BJ (cell line): Measurements from ENCODE around the gene GTF3C1.

DNA sequence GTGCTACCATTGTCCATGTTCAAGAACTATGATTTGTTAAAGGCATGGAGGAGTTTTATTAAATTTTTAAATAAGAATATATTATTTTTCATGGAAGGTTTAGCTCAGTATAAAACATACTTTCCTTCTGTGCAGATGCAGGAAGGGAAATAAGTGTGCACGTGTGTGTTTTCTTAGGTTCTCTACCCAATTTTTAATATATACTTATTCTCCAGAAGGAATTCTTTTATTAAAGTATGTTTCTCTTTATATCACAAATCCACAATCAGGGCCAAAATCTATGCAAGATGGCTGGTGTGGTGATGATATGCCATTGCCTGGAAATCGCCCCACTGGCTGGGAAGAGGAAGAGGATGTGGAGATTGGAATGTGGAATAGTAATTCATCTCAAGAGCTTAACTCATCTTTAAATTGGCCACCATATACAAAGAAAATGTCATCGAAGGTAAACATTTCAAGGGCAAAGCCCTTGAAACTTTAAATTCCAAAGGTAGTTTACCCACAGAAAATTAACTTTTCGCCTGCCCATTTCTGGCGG is 51.4 kb upstream of the SLC5A11 start:
- CAGE, long polyA plus RNA, result no peak
- RRBS, result no CpG with 5 or more reads among the region's 5 CpGs

GRCh38 chr16:24947198-24947852 is 67.8 kb downstream of the ARHGAP17 start:
- CAGE, long polyA plus RNA, result no peak
- RRBS, result no CpG with 5 or more reads among the region's 2 CpGs

- CAGE, long polyA plus RNA, result no peak
- RRBS, result no CpG with 5 or more reads among the region's 8 CpGs
Measured at GRCh38 chr16:24977566-24978355, 37.4 kb downstream of the ARHGAP17 start.

DNA sequence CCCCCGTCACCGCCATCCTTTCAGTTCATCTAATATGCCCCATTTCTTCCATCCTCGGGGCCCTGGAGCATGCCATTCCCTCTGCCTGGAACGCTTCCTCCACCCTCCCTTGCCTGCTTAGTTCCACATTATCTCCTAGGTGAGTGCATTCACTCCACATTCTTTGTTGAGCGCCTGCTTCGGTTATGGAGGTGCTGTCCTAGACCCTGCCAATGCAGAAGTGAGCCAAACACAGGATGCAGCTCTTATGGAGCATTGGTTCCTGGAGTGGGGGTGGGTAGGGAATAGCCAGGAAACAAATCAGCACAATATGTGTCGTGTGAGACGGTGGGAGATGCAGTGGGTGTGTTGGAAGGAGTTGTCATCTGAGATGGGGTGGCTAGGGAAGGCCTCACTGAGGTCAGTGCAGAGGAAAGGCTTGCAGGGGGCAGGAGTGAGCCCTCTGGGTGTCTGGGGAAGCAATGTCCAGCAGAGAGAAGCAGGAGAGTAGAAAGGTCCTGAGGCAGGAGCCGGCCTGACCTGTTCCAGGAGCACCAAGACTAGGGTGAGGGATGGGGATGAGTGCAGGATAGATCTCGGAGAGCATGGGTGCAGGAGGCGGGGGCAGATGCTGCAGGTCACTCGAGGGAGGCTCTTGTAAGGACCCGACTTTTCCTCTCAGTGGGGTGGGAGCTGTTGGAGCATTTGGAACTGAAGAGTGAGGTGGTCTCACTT is 6.9 kb downstream of the LCMT1 start:
- CAGE, long polyA plus RNA, result no peak
- RRBS, result no CpG with 5 or more reads among the region's 13 CpGs

GRCh38 chr16:25177797-25177987 is 39.1 kb upstream of the AQP8 start:
- CAGE, long polyA plus RNA, result no peak
- RRBS, result no CpG with 5 or more reads among the region's 3 CpGs

DNA sequence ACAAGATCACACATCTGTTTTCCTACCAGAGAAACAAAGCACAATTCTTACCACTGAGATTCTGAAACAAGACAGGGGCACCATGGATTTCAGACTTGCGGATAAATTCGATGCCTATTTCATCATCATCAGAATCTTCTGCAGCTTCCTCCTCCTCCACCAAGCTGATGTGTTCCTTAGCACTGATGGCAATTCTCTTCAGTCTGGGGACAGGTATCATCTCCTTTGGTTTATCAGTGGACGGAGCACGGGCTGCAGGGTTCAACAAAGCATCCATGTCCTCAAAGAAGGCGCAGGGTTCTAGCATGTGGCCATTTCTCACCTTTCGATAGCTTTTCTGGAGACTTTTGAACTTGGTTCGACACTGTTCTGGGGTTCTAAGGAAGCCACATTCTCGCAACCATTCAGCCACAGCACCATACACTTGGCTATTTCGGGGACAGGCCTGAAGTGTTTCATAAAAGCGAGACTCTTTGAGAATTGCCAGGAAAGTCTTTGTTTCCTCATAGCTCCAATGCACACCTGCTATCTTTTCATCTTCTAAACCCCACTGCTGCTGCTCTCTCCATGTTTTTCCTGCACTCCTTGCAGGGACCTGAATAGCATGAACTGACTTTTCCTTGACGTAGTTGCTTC is 10.9 kb downstream of the ZKSCAN2 start:
- CAGE, long polyA plus RNA, result no peak
- RRBS, result no CpG with 5 or more reads among the region's 11 CpGs

GRCh38 chr16:25564212-25564564 is 127.6 kb upstream of the HS3ST4 start:
- CAGE, long polyA plus RNA, result no peak
- RRBS, result no CpG with 5 or more reads among the region's 1 CpG

- CAGE, long polyA plus RNA, result no peak
- RRBS, result no CpG with 5 or more reads among the region's 7 CpGs
Measured at GRCh38 chr16:27169480-27170154, 33.7 kb upstream of the KDM8 start.

GRCh38 chr16:27216918-27217796 is 13.8 kb downstream of the KDM8 start:
- CAGE, long polyA plus RNA, result no peak
- RRBS, result no CpG with 5 or more reads among the region's 17 CpGs

GRCh38 chr16:27219246-27219782 is 16.0 kb downstream of the KDM8 start:
- CAGE, long polyA plus RNA, result no peak
- RRBS, result no CpG with 5 or more reads among the region's 13 CpGs

- CAGE, long polyA plus RNA, result no peak
- RRBS, result no CpG with 5 or more reads among the region's 17 CpGs
Measured at GRCh38 chr16:27317932-27318797, 4.4 kb downstream of the IL4R start.

DNA sequence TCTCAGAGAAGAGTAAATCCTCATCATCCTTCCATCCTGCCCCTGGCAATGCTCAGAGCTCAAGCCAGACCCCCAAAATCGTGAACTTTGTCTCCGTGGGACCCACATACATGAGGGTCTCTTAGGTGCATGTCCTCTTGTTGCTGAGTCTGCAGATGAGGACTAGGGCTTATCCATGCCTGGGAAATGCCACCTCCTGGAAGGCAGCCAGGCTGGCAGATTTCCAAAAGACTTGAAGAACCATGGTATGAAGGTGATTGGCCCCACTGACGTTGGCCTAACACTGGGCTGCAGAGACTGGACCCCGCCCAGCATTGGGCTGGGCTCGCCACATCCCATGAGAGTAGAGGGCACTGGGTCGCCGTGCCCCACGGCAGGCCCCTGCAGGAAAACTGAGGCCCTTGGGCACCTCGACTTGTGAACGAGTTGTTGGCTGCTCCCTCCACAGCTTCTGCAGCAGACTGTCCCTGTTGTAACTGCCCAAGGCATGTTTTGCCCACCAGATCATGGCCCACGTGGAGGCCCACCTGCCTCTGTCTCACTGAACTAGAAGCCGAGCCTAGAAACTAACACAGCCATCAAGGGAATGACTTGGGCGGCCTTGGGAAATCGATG is 38.2 kb upstream of the IL21R start:
- CAGE, long polyA plus RNA, result no peak
- RRBS, result no CpG with 5 or more reads among the region's 14 CpGs

GRCh38 chr16:27517950-27518601 is 31.6 kb downstream of the GTF3C1 start:
- CAGE, long polyA plus RNA, result no peak
- RRBS, result no CpG with 5 or more reads among the region's 9 CpGs

DNA sequence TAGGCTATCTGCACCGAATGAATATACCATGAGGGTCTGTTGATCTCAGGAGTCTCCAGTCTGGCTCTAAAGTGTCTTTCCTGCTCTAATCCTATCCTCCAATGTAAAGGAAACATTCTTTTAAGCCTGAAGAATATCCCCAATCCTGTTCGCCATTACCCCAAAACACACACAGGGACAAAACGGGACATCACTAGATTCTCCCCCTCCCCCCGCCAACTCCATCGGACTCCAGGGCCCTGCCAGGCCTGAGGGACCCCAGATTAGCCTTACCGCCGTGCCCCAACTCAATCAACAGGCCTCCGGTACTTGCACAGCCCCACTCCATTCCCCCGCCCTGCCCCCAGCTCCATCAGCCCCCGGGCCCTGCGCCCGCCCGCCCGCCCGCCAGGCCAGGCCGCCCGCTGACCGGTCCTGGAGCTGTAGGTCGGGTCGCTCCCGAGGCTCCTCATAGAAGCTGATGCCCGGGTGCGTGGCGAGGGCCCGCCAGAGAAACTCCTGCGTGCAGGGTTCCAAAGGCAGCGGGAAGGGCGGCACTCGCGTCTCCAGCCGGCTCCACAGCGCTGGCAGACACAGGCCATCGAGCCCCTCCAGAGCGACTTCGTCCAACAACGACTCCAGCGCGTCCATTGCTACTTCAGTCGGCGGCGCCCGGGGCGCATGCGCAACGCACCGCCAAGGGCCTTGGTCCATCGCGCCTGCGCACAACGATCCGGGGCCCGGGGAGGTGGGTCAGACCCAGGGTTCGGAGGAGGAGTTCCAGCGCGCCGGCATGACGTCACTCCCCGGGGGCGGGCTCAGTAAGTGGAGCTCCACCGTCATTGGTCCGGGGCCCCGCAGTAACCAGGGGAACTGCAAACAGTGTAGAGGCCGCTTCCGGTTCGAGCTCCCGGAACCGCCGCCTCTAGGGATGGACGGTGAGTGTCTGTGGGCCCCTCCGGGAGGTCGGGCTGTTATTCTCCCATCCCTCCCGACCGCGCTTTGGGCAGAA is at the start of gene GTF3C1:
Gene GTF3C1 (minus strand): TSS at position 653 of the 991 bp plus-strand sequence.
- CAGE, long polyA plus RNA, result start-site peak on the minus strand centred at position 640 of the sequence, 14 bp wide, 231 and 310 reads in 2 replicates
- RRBS, result 1% methylated on average over 52 of the region's 74 CpGs

DNA sequence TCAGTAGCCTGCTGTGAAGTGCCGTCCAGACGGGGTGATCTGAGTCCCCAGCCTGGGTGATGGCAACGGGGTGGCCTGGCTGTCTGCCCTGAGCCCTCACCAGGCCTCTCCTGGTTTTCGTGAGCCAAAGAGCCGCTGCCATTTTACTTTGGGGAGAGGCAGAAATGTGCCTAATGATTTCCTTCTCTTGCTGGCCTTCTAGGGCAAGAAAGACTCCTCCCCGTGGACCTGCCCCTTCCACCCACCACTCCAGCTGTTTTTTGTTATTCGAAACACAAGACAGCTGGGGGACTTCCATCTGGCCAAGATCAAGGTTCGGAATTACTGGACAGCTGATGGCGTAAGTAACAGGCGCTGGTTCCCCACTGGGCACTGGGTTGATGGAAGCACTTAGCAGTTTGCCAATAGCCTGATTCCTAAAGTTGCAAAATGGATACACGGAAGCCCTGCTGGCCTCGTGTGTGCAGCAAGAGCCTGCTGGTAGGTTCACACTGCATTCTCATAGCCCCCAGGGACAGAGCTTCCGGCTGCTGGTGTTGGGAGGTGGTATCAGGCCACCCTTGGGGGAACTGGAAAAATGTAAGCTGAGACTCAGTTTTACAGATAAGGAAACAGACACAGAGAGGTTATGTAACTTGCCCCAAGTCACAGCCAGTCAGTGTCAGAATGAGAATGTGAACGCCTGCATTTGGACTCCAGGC is 171.6 kb downstream of the KATNIP start:
- CAGE, long polyA plus RNA, result no peak
- RRBS, result no CpG with 5 or more reads among the region's 14 CpGs

- CAGE, long polyA plus RNA, result no peak
- RRBS, result 100% methylated on average over 1 of the region's 37 CpGs
Measured at GRCh38 chr16:27749396-27750366, 199.7 kb downstream of the KATNIP start.

GRCh38 chr16:27894158-27894419 is 169.4 kb downstream of the GSG1L start:
- CAGE, long polyA plus RNA, result no peak
- RRBS, result no CpG with 5 or more reads among the region's 3 CpGs

- CAGE, long polyA plus RNA, result no peak
- RRBS, result no CpG with 5 or more reads among the region's 5 CpGs
Measured at GRCh38 chr16:28097309-28097685, 33.8 kb upstream of the GSG1L start.

DNA sequence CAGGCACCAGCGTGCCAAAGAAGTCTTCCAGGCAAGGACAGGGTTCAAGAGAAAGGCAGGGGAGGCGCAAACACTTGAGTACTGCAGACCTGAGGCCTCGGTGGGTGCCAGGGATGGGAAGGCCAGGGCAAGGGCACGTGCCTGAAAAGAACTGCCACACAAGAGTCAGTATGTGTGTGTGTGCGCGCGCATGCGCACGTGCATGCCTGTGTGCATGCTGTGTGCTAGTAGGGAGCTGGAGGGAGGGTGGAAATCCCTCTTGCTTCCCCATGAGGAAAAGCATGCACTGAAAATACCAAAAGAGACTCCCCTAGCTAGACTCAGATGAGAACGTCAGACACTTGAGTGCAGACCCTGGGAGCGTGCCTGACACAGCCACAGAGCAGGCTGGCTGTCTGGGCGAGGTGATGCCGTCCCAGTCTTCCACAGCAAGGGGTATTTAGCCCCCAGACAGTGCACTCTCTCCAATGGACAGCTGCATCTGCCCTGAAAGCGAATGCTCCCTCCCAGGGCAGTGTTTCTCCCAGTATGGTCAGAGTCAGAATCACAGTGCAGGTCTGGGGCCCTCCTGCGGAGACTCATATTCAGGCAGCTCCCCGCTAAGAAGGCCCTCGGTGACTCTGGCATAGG is 40.2 kb upstream of the GSG1L start:
- CAGE, long polyA plus RNA, result no peak
- RRBS, result no CpG with 5 or more reads among the region's 17 CpGs

DNA sequence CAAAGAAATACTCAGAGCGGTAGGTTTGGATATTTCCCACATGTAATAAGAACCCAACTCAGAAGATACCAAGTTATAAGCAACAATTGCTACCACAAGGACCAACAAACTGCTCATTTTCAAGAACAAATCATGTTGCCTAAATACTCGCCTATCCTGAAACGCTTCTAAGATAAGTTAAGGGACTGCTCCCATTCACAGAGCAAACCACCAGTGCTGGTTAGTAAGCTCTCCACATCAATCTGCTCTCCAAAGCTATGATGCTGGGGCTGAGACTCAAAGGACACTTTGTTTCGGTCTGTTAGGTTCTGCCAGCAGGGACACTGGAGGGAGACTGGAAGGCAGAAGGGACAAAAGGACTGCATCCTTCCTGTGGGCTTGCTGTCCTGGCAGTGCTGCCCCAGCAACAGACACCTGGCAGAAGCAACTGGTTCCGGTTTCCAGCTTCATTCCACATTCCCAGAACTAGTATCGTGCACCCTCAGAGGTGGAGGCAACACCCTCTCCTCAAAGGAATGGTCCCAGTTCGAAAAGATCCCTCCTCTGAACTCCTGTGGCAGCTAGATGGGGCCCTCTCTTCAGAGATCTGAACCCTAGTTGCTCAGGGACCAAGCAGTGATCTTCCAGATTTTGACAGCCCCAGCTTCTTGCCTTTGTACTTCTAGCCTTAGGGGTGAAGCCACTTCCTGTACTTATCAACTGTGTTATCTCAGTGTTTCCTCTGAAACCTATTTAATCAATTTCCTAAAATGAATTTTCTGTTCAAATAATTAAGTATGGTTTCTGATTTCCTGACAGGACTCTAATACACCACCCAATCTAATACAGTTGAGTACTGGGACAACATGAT is 73.4 kb upstream of the GSG1L start:
- CAGE, long polyA plus RNA, result no peak
- RRBS, result no CpG with 5 or more reads among the region's 7 CpGs